ENCODE data around the gene WNK1.

- PRO-cap = no peak
These were observed 52.9 kb downstream of the KDM5A start for GRCh38 chr12:336286-336524.

DNA sequence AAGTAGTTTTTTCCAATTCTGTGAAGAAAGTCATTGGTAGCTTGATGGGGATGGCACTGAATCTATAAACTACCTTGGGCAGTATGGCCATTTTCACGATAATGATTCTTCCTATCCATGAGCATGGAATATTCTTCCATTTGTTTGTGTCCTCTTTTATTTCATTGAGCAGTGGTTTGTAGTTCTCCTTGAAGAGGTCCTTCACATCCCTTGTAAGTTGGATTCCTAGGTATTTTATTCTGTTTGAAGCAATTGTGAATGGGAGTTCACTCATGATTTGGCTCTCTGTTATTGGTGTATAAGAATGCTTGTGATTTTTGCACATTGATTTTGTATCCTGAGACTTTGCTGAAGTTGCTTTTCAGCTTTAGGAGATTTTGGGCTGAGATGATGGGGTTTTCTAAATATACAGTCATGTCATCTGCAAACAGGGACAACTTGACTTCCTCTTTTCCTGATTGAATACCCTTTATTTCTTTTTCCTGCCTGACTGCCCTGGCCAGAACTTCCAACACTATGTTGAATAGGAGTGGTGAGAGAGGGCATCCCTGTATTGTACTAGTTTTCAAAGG is 16.9 kb downstream of the KDM5A start:
- PRO-cap = no peak

GRCh38 chr12:459450-459743 is 342 bp upstream of the B4GALNT3 start:
- PRO-cap = no peak

- PRO-cap = no peak
These were observed 5.7 kb downstream of the B4GALNT3 start for GRCh38 chr12:465438-465916.

DNA sequence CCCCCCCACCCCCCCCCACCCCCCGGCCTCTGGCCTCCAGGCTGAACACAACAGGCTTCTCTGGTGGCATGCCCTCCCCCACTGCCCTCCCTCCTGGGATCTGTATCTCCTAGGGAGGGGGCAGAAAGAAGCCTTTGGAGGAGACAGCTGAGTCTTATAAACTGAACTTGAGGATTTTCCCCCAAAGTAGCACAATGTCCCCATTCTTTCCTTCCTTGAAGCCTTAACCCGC is 82.0 kb downstream of the B4GALNT3 start:
- PRO-cap = no peak

GRCh38 chr12:571447-572474 is 91.5 kb downstream of the NINJ2 start:
- PRO-cap = no peak

- PRO-cap = no peak
These were observed 85.3 kb downstream of the NINJ2 start for GRCh38 chr12:577970-578377.

GRCh38 chr12:661781-662579 is 1.3 kb downstream of the NINJ2 start:
- PRO-cap = no peak

DNA sequence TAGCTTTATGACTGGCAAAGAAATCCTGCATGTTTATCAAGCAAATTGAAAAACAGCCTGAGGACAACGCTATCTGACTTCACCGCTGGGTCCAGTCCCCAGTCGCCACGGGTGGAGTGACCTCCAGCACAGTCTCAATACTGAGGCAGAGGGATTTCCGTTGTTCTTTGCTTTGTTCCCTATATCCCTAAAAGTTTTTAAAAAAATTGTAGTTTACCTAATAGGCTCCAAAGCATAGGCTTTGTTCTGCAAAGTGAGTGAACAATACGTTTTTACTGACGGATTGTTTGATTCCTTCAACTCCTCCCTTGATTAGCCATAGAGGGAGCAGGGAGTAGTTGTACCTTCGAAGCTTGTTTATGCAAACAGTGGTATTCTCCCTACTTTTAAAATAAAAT is 487 bp upstream of the NINJ2 start:
- PRO-cap = no peak

GRCh38 chr12:689332-690226 is 26.3 kb upstream of the NINJ2 start:
- PRO-cap = no peak

DNA sequence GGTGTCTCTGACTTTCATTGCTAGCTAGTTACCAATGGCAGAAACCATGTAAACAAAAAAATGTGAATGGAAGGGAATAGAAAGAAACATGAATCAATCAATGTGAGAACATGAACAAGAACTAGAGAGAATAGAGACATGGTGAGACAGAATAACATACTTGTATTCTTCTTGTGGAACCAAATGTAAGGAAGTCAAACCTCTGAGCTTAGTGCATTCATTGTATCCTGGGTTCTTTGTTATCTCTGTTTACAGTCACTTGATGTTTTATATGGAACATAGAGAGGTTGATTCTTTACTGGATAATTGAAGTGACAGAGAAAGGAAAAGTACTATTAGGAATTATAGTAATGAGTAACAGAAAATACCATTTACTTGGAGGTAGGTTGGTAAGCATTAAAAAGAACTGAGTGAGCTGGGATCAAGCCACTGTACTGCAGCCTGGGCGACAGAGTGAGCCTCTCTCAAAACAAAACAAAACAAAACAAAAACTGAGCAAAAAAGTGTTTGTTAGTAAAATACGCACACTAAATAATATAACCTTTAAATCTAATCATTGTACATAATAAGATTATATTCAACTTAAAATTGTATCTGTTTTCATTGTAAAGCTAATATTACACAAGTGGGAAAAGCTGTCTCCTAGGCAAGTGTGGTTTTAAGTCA is 2.4 kb upstream of the WNK1 start:
- PRO-cap = no peak

- PRO-cap = bidirectional peak, plus-strand start at chr12:752594, minus-strand start at chr12:752333; unidirectional peak, plus-strand start at chr12:752749; bidirectional peak, plus-strand start at chr12:753153, minus-strand start at chr12:753165
These were observed at the start of gene WNK1 for GRCh38 chr12:752514-753313. Gene WNK1, plus strand, starts transcription at chr12:752579.

DNA sequence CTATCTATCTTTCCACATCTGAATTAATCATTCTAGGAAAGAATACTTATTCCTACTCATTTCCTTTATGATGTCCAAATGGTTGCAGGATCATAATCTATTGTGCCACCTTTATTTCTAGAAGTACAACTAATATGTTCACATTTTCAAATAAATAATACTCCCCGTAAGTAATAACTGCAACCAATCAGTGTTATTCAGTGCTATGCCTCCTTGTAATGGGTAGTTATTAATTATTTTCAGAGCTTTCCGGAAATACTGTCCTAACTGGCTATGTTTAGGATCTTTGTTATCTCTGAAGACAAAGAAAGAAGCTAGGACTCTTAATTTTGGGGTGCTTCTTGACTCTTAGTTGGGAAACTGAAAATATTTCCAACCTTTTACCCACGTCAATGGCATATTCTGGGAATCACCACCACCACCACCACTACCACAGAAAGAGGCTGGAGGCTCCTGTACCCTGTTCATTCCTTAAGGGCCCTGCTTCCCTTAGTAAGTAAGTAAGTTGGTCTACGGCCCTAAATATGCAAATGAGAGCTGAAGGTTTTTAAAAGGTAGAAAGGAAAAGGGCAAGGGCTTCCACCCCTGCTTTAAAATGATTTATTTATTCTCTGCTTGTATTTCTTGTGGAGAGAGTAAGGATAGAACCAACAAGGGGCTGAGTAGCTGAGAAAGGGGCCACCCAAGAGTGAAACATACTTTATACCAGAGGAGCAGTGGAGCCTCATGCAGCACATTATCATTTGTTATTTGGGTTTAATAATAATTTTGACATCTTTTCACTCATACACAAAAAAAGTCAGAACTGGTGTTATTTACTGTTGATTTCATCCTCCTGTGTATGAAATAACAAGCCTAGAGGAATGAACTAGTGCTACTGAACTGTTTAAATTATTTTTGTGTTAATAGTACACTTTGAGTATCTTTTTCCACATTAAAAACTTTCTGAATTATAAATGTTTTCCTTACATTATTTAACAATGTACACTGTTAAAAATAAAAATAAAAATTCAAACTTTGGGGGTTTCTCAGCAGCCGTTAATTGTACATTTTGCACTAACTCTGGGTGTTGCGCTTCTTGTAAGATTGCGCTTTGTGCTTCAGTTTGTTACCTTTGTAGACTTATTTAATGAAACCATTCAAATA is 38.8 kb downstream of the RAD52 start:
- PRO-cap = no peak

DNA sequence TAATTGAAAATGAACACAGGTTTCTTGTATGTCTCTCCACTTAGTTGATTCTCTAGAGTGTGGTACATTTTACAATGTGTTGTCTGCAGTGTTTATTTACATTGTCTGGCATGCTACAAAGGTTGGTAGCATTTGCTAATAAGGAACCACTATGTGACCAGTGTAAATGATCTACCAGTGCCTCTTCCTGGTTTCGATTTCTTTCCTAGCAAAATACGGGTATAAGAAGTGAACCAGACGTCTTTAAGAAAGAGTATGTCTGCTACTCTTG is 246.4 kb downstream of the FBXL14 start:
- PRO-cap = no peak

- PRO-cap = no peak
These were observed 863 bp downstream of the WNT5B start for GRCh38 chr12:1629542-1630645.

DNA sequence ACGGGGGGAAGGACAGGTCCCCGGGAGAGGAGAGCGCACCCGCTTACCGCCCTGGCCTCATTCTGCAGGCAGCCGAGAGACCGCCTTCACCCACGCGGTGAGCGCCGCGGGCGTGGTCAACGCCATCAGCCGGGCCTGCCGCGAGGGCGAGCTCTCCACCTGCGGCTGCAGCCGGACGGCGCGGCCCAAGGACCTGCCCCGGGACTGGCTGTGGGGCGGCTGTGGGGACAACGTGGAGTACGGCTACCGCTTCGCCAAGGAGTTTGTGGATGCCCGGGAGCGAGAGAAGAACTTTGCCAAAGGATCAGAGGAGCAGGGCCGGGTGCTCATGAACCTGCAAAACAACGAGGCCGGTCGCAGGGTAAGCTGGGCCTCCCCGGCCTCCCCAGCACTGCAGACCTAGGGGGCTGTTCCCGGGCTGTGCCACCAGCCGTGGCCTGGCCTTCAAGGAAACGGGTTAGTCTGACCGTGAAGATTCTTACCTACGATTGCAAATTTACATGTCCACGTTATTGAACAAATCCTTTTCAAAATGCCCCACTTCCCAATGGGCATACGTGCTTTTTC is 10.7 kb downstream of the WNT5B start:
- PRO-cap = no peak

DNA sequence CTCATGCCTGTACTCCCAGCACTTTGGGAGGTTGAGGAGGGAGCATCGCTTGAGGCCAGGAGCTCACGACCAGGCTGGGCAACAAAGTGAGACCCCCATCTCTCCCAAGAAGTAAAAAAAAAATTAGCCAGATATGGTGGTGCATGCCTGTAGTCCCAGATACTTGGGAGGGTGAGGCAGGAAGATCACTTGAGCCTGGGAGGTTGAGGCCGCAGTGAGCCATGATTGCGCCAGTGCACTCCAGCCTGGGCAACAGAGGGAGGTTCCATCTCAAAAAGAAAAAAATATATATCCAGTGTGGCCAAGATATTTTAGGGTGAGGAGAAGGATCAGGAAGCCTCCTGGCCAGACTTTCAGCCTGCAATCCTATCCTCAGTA is 23.5 kb upstream of the ADIPOR2 start:
- PRO-cap = no peak

GRCh38 chr12:1760631-1761290 is 59.6 kb upstream of the LRTM2 start:
- PRO-cap = no peak

- PRO-cap = no peak
These were observed 32.8 kb upstream of the LRTM2 start for GRCh38 chr12:1787592-1787999.

DNA sequence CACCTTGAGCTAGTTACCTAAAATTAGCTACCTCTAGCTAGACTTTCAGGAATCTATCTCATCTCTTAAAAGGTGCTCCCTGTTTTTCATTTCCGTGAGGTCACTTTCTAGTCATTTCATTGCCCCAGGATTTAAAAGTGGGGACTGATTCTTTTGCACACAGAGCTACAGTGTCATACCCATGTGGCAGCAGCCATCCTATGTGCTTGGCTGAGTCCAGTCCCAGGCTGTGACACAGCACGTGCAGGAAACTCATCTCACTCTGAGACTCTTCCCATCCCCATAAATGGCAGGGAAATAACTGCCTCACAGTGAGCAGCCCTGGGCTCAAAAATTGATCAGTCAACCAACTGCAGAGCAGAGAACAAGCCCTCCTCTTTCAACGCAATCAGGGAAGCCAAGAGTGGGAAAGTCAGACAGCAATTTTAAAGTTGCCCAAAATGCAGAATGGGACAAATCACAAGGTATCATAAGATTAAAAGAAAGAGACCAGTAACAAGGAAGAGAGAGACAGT is 37.4 kb downstream of the DCP1B start:
- PRO-cap = no peak

Data from SEM (cell line).